Right cardiac atrium (tissue), 1 donor: ENCODE measurements around the gene NANOS1.

- PRO-cap, result no peak
Measured at GRCh38 chr10:117552096-117552729, 9.7 kb downstream of the EMX2 start.

GRCh38 chr10:117554200-117554710, 11.7 kb downstream of the EMX2 start:
- PRO-cap, result no peak

GRCh38 chr10:117684920-117685313, 142.4 kb downstream of the EMX2 start:
- PRO-cap, result no peak

DNA sequence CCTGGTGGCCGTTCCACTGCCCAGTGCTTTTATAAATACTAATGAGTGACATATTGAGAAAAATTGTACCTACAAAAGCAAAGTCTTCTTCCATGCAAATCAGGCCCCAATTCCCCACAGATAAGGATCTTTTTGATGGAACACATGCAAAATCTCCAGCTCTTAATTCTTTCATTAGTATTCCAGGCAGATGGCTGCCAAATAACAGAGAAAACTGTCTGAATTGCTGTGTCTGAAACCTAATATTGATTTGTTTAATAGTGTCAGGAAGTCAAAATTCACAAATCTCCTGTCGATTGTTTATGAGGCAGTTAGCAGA, 176.8 kb downstream of the EMX2 start:
- PRO-cap, result no peak

DNA sequence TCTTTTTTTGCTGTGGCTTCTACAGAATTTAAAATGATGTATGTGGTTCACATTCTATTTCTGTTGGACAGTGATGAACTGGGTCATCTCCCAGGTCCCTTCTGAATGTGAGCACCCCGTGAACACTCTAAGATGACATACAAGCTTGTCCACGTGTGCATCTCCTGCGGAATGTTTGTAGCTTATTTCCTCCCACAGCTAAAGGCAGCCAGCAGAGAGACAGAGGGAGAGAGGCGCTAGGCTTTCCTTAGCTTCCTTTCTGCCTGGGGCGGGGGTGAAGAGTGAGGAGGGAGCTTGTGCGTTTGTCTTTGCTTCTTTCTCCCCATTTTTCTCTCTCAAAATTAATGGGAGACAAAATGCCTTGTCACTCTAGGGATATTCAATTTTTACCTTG, 219.2 kb downstream of the EMX2 start:
- PRO-cap, result no peak

- PRO-cap, result no peak
Measured at GRCh38 chr10:117804297-117805238, 242.2 kb downstream of the RAB11FIP2 start.

- PRO-cap, result no peak
Measured at GRCh38 chr10:118021808-118022935, 24.6 kb downstream of the RAB11FIP2 start.

DNA sequence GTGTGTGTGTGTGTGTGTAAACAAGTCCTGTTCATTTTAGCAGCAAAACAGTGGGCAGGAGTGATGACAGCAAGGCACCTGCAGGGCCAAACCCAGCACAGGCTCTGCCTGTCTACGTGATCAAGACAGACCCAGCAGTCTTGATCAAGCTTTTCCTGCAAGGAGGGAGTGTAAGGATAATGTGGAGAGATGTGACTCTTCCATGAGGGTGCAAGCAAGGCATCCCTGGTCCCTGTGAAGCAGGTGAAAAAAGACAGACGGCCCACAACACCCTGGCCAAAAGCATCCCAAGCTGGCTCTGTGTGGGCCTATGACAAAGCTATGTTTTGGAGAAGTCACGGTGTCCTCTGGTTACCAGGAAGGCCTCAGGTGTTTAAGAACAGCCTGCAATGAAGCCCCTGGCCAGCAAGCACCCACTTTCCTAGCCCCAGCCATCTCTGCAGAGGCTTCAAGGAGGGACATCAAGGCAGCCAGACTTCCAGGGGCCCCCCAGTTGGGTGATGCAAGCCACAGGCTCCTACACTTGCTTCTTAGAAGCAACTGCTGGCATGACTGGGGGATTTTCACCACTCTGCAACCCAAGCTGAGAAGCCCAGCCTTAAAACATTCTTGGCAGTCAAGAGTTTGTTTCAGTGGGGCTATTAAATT, 22.1 kb downstream of the RAB11FIP2 start:
- PRO-cap, result no peak

- PRO-cap, result no peak
Measured at GRCh38 chr10:118269494-118269976, 72.6 kb downstream of the FAM204A start.

GRCh38 chr10:118459631-118460035, 117.5 kb upstream of the FAM204A start:
- PRO-cap, result no peak

DNA sequence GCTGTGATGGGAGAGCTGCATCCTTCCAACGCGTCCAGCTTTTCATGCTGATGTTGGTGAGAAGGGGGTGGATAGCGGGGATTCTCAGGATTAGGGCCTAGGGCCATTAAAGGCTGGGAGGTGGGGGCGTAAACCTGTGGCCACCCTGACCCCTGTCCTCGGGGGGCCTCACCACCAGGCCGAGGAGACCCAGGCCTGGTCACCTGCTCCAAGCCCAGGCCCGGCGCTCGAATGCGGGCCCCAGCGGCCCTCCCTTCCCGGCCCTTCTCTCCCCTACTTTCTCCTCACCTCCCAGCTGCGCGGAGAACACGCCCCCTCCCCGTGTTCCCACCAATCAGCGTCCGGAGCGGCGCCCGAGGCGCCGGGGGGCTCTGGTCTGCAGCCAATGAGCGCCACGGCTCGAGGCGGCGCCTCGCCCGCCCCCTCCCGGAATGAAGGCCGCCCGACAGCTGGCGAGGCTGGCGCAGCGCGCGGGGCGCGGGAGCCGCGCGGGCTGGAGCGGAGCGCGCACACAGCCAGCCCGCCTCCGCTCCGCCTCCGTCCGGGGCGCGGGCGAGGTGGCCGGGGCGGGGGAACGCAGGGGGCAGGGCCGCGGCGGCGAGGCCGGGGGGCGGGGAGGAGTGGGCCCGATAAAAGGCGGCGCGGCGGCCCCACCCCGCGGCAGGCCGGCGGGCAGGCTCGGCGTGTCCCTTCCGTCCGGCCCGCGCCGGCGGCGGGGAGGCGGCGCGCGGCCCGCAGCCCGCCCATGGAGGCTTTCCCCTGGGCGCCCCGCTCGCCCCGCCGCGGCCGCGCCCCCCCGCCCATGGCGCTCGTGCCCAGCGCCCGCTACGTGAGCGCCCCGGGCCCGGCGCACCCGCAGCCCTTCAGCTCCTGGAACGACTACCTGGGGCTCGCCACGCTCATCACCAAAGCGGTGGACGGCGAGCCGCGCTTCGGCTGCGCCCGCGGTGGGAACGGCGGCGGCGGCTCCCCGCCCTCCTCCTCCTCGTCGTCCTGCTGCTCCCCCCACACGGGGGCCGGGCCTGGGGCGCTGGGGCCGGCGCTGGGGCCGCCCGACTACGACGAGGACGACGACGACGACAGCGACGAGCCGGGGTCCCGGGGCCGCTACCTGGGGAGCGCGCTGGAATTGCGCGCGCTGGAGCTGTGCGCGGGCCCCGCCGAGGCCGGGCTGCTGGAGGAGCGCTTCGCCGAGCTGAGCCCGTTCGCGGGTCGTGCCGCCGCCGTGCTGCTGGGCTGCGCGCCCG, at the start of gene NANOS1:
Gene NANOS1 (plus strand): TSS at position 658 of the 1,247 bp plus-strand sequence.
- PRO-cap, result bidirectional peak, plus-strand start at position 448 of the sequence, minus-strand start at position 270 of the sequence; bidirectional peak, plus-strand start at position 658 of the sequence, minus-strand start at position 543 of the sequence

GRCh38 chr10:119041870-119043068, 12.8 kb downstream of the NANOS1 start:
- PRO-cap, result no peak

GRCh38 chr10:119066534-119066941, 14.1 kb downstream of the EIF3A start:
- PRO-cap, result no peak

DNA sequence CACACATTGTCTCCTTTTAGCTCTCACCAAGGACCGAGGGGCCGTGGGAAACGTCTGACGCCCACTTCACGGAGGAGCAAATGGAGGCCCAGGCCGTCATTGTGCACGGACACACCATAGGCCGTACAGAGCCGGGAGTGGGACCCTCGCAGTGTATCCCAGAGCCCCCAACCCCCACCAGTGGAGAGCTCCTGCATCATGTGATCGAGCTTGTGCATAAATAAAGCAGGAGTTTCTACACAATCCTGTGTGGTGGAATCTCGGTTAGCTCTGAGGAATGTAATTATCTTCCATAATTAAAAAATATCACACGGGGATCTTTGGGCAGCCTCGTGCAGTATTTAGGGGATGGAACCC, 809 bp downstream of the DENND10 start:
- PRO-cap, result no peak

GRCh38 chr10:119233213-119234395, 26.2 kb downstream of the GRK5 start:
- PRO-cap, result no peak

- PRO-cap, result no peak
Measured at GRCh38 chr10:119328292-119328922, 121.0 kb downstream of the GRK5 start.

DNA sequence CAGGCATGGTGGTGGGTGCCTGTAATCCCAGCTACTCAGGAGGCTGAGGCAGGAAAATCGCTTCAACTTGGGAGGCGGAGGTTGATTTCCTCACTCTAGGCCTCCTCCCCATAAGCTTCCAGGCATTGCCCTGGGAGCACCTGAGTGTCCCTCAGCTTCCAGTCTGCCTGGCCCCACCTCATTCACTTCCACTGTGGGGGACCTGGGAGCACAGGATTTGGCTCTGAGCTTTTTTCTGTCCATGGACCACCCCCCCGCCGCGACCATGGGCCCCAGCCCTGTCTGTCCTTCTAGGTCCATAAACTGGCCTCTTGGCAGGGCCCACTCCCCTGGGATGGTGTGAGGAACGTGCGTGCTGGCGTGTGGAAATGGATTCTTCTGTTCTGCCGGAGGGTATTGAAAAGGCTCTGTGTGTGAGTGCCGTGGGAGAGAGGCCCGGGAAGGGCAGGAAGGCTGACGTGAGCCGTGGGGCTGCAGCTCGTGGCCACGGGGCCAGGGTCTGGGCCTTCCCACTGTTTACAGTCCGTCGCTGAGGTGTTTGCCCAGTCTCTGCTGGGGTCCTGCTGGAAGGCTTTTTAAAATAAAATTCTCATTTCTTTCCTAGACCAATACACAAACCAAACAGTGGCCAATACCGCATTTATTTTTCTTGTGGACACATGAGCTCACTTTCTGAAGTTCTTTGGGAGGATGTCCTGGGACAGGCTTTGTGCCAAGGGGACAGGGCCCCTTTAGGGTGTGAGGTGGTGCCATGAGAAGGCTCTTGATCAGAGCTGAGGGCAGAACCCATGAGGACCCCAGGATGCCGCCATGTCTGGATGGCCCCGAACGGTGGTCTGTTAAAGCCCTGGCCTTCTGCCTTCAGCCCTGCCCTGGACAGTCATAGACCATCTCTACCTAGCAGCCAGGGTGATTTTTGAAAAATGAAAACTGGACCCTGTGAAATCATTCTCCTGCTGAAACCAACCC, 123.8 kb downstream of the GRK5 start:
- PRO-cap, result unidirectional peak, plus-strand start at position 428 of the sequence

DNA sequence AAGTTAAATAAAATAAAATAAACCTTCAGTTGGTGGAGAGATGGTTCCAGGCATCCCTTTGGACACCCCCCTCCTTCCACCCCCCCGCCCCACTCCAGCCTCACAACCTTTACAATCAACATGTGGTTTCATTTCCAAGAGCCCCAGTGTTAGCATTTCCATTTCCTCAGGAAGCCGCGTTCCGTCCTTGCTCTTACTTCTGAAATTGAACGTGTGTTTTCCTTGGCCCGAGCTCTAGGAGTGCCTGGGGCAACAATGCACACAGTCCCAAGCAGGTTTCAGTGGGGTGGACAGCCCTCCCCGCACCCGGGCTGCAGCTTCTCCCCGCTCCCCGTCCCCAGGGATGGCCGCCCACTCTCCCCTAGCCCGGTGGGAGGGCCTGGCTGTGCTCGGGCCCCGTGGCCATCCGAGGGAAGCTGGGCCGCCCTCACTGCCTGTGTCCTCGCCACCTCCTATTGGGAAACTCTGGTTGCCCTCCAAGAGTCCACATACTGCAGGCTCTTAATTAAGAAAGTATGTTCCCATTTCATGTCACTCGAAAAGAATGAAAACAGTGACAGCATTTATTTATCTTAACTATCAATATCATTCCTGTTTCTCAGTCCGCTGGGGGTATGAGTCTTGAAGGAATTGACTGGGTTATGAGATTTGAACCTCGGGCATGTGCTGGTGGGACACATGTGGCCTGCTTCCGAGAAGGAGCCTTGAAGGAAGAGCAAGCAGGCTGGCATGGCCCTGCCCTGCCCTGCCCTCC, 163.7 kb downstream of the GRK5 start:
- PRO-cap, result no peak

- PRO-cap, result no peak
Measured at GRCh38 chr10:119406339-119406953, 136.1 kb downstream of the RGS10 start.

DNA sequence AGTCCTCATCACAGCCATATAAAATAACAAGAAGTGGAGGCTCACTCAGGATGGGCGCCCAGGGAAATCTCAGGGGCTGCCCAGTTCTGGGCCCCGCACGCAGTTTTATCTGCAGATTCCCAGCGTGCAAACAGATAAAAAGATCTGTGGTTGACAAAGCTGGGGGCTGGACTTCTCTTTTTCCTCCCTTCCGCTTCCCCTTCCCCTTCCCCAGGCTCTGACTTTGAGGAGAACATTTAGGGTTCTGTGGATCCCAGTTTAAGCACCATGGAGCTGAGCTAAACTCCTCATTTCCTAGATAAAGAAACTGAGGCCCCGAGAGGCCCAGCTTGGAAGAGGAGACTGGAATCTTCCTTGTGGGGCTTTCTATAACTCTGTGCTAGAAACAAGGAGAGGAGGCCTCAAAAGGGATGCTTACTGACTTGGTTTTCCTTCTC, 135.5 kb downstream of the RGS10 start:
- PRO-cap, result no peak